Anterior vena cava (tissue), 1 donor: ENCODE measurements around the gene OSBPL3.

- PRO-cap = no peak
Measured at GRCh38 chr7:22706765-22707458, 20.1 kb upstream of the IL6 start.

- PRO-cap = no peak
Measured at GRCh38 chr7:22859588-22860858, 37.4 kb upstream of the TOMM7 start.

DNA sequence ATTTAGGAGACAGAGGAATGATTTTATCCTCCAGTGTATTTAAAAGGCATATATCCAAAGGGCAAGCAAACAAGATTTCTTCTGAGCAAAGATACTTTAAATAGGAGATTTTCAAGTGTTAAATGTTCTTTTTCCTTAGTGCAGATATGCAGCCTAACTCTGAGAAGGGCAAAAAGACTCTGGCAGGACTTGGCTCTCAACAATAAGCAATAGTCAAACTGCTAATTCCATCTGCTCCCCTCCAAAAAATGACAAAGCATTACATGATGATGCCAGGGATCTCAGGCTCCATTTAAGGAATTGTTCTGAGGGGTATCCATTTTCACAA, 4.2 kb downstream of the HYCC1 start:
- PRO-cap = no peak

DNA sequence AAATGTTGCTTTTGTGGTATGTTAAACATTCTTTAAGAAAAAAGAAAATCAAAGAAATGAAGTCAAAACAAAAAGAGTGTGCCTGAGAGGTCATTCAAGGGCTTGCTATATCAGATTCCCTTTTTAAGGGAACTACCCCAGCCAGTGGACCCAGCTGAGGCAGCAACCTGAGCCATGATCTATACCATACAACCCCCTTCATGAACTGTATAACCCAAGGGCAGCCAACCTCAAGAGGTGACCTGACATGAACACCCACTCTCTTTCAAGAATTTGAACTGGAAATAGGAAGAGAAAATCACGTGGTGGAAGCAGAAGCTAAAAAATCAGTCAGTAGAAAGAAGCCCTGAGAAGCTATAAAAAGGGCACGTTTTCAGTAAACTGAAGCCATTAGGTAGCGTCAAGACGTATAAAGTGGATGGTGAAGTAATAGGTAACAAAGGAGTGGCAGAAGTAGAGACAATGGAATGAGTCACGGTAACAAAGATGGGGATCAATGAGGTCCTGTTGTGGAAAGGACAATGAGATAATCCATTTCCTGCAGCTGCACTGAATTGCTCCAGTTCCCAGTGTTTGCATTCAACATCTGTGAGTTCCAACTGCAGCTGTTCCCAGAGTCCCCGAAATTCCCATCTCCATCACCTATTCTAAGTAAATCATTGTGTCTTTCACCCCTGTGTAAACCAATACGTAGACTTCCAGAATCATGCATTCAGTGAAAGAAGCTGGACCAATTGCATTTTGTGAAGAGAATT, 4.7 kb upstream of the HYCC1 start:
- PRO-cap = no peak

GRCh38 chr7:23260359-23260873, 13.8 kb downstream of the GPNMB start:
- PRO-cap = no peak

DNA sequence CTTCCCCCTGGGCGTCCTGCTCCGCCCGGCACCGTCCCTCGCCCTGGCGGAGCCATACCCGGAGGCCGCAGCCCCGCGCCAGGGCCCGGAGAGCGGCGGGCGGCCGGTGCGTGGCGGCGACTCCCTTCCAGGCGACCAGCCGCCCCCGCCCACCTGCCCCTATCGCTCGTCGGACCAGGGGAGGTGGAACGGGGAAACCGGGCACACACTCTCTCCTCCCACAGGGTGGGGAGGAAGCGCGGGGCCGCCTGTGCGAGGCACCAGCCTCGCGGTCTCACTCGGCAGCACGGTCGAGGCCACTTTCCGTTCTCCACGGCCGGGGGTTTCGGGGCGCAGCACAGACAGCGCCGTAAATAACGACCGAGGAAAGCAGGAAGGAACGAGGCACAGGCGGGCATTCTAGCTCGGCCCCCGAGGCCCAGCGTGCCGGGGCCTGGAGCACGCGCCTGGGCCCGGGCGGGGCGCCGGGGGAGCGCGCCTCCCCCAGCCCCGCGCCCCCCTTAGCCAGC, 1.1 kb downstream of the IGF2BP3 start:
- PRO-cap = no peak

- PRO-cap = no peak
Measured at GRCh38 chr7:23476278-23477233, 6.3 kb upstream of the IGF2BP3 start.

GRCh38 chr7:23505454-23506294, 26.1 kb downstream of the TRA2A start:
- PRO-cap = no peak

- PRO-cap = no peak
Measured at GRCh38 chr7:23516264-23516679, 15.5 kb downstream of the TRA2A start.

GRCh38 chr7:23529850-23530825, 1.6 kb downstream of the TRA2A start:
- PRO-cap = unidirectional peak, plus-strand start at chr7:23530563

GRCh38 chr7:24728585-24729061, 28.6 kb downstream of the GSDME start:
- PRO-cap = no peak

DNA sequence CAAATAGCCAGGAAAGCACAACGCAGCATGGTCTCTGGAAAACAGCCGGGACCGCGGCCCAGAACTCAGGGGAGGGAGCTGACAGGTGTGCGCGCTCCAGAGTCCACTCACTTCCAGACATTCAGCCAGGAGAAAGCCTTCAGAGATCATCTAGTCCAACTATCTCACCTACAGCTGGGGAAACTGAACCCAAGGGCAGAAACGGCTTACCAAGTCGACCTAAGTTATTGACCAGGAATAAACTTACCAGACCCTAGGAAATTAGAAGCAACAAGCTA, 16.4 kb downstream of the GSDME start:
- PRO-cap = no peak

DNA sequence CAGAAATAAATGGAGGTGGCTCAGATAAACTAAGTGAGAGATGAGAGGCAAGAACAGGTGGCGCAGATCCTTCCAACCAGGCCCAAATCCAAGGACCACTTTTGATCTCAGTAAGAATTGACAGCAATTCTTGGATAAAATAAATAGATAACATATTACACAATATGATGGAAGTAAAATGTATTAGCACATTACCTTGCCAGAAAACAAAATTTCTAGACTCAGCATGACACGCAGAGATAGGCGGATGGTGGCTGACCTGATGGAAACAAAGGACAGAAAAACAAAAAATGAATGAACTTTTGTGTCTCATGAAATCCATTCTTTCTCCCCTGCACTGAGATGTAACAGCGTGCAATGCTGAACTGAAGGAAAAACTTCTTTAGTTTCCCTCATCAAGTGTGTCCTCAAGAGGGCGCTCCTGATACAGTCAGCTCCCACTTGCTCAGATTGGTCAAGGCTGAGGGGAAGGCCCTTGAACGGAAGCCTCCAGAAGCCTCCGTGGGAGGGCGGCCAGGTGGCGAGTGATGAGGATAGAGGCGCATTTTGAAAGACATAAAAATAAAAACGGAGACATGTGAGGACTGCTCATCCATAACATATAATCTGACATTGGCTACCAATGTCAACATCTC, 62.8 kb upstream of the GSDME start:
- PRO-cap = unidirectional peak, plus-strand start at position 516 of the sequence

GRCh38 chr7:24835978-24836555, 78.8 kb upstream of the GSDME start:
- PRO-cap = no peak

GRCh38 chr7:24899503-24900362, 80.2 kb downstream of the OSBPL3 start:
- PRO-cap = no peak

DNA sequence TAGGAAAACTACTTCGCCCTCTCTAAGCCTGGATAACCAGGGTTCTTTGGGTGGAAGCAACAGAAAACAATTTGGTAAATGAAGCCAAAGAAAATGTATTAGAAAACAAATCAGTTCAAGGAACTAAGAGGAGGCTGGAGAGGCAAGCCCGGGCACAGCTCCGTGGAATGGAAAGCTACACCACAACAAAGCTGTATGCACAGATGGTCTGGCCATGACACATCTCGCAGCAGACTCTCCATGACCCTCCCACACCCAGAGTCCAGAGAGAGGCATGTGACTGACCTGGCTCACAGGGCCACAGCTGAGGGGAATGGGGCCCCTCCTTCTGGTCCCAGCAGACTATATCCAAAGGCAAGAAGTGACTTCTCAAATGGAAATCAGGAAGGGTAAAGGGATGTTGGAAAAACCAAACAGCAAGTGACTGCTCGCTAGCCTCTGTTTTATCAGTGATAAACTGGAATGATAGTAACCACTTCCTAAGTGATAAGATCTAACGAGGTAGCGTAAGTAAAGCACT, 8.7 kb downstream of the OSBPL3 start:
- PRO-cap = no peak

DNA sequence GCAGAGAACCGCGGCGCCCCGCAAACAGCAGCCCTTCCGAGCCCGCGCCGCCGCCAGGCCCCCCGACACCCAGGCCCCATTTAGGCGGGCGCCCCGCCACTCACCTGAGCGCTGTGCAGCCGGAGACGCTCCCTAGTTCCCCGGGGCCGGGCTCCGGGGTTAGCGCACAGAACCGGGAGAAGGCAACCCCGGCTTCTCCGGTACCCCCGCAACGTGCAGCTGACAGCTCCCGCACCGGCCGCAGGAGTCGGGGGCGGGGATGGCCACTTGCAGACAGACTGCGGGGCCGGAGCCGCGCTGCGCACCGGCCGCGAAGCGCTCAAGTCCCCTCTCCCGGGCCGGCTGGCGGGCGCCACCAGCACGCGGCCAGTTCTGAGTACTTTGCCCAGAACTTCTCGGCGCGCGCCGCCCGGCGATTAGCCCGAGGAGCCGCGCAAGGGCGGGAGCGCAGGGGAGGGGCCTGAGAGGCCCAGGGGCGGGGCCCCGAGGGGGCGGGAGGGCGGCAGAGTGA, at the start of gene OSBPL3:
Gene OSBPL3 (minus strand): TSS at position 397 of the 511 bp plus-strand sequence.
- PRO-cap = bidirectional peak, plus-strand start outside the sequence, minus-strand start at position 344 of the sequence

DNA sequence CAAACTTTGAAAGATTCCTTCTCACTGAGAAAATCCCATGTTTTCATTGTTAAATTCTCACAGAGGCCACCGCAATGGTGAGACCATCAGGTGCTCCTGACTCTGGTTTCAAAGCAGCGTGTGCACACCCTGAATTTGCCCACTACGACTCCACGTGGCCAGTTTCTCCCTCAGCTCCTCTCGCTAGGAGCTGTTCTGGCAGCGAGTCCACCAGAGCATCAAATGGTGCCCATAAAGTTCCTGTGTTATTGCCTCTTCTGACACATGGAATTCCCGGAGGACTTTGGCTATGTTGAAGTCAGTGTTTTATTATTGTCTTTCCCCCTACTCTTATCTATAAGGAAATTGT, 53.8 kb upstream of the NPVF start:
- PRO-cap = no peak

GRCh38 chr7:25408326-25408598, 180.0 kb upstream of the NPVF start:
- PRO-cap = no peak

GRCh38 chr7:25495259-25495678, 267.0 kb upstream of the NPVF start:
- PRO-cap = no peak